Bile duct (tissue), 1 donor: ENCODE measurements around the genes POLR2J3, NAPEPLD, RELN, SRPK2 and RINT1.

DNA sequence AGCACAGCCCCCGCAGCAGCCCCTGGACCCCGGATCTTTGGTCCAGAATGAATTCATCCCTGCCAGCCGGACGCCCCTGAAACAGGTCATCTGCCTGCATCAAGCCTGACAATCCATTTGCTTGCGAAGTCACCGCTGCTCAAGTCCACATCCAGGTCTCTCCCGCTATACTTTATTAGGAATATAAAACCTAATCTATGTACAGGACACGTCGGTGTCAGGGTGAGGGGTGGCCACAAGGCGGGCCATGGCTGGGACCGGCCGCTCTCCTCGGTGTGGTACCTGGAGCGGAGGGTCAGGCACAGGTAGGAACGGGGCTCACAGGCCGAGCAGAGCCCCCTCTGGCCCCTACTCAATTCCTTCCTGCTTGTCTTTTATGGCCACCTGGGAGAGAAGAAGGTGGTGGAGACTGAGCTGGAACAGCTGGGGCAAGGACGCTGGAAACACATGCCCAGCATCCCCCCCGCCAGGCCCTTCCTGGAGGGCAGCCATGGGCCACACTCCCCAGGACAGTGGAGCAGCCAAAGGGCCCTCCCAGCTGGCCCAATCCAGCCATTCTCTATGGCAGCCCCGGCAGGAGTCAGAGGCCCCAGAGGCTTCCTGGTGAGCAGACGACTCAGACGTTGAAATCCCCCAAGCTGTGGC, 5.3 kb downstream of the POLR2J start:
- PRO-cap: no peak

DNA sequence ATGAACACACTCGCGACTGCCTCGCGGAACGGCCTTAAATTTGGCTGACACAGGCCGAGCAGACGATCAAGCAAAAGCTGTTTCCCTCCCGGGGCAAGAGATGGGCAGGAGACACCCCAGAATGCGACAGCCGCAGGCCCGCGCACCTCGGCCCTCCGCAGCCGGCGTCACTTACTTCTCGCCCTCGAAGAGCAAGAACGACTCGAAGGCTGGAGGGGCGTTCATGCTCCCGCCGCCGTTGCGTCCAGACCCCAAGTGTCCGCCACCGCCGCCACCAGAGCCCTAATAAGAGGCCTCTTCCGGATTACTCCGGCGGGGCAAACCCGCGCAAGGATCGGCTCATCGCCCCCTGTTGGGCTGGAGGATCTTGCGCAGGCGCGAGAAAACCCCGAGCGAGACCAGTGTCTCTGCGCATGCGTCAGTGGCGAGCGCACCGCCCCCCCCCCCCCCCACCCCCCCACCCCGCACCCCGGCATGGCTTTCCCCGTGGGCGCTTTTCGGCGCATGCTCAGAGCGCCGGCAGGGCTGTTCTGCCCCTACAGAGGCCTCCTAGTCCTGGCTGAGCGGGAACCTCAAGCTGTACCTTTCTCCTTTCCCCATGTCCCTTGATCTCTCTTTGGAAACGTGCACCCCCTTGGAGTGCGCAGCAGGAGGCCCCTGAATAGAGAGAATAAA, at the start of gene POLR2J3:
Gene POLR2J3, minus strand, starts transcription at position 287 of the 675 bp plus-strand sequence.
- PRO-cap: no peak

GRCh38 chr7:102933141-102934298, 20.7 kb downstream of the LRRC17 start:
- PRO-cap: no peak

DNA sequence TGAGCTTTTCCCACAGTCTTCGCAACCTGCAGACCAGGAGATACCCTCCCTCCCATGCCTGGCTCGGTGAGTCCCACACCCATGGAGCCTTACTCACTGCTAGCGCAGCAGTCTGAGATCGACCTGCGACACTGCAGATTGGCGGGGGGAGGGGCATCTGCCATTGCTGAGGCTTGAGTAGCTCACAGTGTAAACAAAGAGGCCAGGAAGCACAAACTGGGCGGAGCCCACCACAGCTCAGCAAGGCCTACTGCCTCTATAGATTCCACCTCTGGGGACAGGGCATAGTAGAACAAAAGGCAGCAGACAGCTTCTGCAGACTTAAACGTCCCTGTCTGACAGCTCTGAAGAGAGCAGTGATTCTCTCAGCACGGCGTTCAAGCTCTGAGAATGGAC, 36.8 kb upstream of the ARMC10 start:
- PRO-cap: no peak

GRCh38 chr7:103131979-103132202, 17.0 kb downstream of the NAPEPLD start:
- PRO-cap: no peak

- PRO-cap: unidirectional peak, plus-strand start at chr7:103149010; bidirectional peak, plus-strand start at chr7:103149190, minus-strand start at chr7:103149075
Measured at GRCh38 chr7:103148610-103149780, at the start of gene NAPEPLD. Gene NAPEPLD (minus strand): TSS chr7:103149099.

DNA sequence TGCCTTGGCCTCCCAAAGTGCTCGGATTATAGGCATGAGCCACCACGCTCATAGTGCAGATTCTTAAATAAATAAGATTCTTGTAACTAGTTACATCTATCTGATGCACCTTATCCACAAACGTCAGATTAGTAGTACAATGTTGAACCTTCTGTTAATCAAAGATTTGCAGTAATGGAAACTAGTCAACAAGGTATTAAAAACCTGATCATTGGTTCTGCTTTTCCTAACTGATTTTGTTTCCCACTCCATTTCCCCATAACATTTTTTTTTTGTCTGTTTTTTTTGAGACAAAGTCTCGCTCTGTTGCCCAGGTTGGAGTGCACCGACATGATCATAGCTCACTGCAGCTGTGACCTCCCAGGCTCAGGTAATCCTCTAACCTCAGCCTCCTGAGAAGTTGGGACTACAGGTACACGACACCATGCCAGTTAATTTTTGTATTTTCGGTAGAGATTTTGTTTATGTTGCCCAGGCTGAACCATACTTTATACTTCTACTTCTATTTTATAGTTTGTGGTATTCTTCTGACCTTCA, 20.7 kb downstream of the PMPCB start:
- PRO-cap: no peak

- PRO-cap: bidirectional peak, plus-strand start at chr7:103989794, minus-strand start at chr7:103989662; bidirectional peak, plus-strand start at chr7:103990167, minus-strand start at chr7:103990164
Measured at GRCh38 chr7:103989471-103990369, at the start of gene RELN. Gene RELN (minus strand): TSS chr7:103989658.

DNA sequence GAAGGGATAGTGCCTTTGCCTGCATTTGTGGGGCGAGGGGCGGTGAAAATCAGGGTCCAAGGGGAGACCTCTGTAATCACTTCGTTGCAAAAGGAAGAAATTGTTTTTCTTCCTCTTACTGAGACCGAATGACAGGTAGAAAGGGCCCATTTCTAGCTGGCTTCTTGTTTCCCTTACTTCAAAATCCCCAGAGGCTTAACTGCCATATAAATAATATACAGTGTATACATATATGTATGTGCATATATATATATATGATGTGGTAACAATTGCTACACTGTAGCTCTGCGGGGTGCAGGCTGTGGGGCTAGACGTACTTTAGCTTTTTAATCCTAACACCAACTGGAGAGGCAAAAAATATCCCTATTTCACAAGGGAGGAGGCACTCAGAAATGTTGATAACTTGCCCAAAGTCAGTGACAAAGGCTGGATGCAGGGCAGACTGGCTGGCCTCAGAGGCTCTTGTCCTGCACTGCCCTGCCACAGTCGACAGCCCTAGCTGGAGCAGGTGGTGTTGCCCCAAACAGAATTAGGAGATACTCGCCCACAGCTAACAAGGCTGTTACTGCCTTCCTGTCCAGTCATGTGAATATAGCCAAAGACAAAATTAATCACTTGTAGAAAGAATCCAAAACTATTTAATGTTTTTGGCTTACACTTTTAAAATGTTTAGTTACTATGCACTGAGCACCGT, 1.5 kb upstream of the RELN start:
- PRO-cap: no peak

DNA sequence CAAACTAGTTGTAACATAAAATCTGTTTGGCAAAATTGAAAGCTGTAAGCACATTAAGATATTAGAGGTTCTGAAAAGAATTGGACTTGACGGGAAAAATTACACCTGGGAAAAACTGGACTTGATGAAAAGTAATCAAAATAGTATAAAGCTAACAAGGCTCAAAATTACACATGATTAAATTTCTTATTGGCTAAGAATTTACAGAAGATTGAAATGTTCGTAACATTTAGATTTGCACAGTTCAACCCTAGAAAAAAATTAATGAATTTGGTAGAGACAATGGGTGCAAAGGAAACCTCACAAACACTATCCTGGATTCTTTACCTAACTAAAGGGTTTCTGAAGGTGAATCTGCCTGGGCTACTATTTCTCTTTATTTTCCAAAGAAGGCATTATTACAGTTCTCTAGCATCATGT, 47.0 kb downstream of the LHFPL3 start:
- PRO-cap: no peak

GRCh38 chr7:104710384-104710788, 303.6 kb upstream of the KMT2E start:
- PRO-cap: no peak

GRCh38 chr7:104943265-104944500, 70.3 kb upstream of the KMT2E start:
- PRO-cap: bidirectional peak, plus-strand start at chr7:104943665, minus-strand start at chr7:104943524

GRCh38 chr7:105013119-105014166, 562 bp upstream of the KMT2E start:
- PRO-cap: bidirectional peak, plus-strand start at chr7:105013199, minus-strand start at chr7:105013047; bidirectional peak, plus-strand start at chr7:105013719, minus-strand start at chr7:105013599; bidirectional peak, plus-strand start at chr7:105014205, minus-strand start at chr7:105014086

DNA sequence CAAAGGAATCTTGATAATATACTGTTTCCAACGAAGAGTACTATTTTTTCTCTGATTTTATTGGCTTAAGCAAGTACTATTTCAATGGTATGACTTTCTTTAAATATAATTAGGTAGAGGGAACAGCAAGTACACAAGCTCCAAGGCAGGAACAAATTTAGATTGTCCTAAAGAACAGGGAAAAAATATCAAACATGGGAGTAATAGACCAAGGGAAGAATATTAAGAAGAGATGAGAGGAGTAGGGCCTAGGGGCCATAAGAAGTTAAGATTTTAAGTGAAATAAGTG, 34.8 kb downstream of the KMT2E start:
- PRO-cap: no peak

DNA sequence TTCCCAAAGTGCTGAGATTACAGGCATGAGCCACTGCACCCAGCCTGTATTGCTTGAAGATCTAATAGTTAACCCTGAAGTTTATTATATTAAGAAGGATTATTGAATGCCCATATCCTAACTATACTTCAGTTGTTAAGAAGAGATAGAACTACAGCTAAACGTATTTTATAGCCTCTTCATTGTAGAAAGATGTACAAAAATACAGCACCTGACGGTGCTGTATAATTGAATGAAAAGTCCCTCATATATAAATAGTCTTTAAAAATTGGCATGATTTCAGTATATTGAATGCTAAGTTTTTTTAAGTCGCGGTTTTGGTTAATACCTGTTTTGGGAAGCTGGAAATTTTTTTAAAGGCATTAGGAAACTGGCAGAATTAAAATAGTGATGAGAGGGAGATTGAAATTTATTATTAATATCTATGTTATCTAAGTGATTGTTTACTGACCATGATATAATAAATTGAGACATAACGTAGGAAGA, 38.9 kb downstream of the KMT2E start:
- PRO-cap: no peak

DNA sequence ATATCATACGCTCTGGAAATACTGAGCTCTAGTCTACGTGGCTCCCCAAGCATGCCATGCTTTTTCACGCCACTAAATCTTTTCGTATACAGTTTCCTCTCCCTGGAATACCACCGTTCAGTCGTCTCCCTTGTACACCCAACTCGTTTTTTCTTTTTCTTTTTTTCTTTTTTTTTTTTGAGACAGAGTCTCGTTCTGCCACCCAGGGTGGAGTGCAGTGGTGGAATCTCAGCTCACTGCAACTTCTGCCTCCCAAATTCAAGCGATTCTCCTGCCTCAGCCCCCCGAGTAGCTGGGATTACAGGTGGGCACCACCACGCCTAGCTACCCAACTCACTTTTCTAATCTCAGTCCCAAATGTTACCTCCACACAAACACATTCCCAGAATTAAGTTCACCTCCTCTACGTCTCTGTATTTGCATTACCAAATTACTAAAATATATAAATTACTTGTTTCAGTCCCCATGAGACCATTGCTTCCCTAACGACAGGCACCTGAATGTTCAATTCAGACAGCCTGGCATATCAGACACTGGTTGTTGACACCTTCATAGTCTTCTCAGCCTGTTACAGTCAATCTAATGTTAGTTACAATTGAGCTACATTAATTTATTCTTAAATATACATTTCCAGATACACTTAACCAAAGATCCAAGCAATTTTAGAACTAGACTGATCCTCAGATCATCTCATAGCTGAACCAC, 115.3 kb downstream of the SRPK2 start:
- PRO-cap: no peak

- PRO-cap: no peak
Measured at GRCh38 chr7:105376997-105377716, 11.6 kb downstream of the SRPK2 start.

- PRO-cap: bidirectional peak, plus-strand start at chr7:105389011, minus-strand start at chr7:105388901
Measured at GRCh38 chr7:105388565-105389653, at the start of gene SRPK2. Gene SRPK2 (minus strand): TSS chr7:105388921.

DNA sequence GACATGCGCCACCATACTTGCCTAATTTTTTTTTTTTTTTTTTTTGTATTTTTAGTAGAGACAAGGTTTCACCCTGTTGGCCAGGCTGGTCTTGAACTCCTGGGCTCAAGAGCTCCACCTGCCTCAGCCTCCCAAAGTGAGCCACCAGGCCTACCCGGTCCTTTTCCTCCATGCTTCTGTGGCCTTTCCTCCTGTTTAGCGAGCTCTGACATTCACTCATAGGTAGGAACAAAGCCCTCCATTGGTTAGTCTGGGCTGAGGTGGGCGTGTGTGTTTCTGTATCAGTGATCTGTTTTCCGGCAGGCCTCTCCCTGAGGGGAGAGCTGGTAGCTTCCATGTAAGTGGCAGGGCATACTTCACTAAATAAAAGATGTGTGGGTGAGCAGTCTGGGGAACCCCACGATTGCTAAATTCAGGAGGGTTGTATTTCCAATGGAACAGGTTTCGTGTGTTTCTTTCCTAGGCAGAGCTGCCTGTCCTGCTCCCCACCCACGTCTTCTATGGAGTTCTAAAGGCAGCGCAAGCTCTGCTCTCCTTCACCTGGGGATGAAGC, 50.3 kb upstream of the SRPK2 start:
- PRO-cap: no peak

- PRO-cap: bidirectional peak, plus-strand start at chr7:105532179, minus-strand start at chr7:105532057
Measured at GRCh38 chr7:105531872-105532998, at the start of gene RINT1. Gene RINT1 (plus strand): TSS chr7:105532201.